Measurements from ENCODE around the genes DAB2IP and OR5C1.

DNA sequence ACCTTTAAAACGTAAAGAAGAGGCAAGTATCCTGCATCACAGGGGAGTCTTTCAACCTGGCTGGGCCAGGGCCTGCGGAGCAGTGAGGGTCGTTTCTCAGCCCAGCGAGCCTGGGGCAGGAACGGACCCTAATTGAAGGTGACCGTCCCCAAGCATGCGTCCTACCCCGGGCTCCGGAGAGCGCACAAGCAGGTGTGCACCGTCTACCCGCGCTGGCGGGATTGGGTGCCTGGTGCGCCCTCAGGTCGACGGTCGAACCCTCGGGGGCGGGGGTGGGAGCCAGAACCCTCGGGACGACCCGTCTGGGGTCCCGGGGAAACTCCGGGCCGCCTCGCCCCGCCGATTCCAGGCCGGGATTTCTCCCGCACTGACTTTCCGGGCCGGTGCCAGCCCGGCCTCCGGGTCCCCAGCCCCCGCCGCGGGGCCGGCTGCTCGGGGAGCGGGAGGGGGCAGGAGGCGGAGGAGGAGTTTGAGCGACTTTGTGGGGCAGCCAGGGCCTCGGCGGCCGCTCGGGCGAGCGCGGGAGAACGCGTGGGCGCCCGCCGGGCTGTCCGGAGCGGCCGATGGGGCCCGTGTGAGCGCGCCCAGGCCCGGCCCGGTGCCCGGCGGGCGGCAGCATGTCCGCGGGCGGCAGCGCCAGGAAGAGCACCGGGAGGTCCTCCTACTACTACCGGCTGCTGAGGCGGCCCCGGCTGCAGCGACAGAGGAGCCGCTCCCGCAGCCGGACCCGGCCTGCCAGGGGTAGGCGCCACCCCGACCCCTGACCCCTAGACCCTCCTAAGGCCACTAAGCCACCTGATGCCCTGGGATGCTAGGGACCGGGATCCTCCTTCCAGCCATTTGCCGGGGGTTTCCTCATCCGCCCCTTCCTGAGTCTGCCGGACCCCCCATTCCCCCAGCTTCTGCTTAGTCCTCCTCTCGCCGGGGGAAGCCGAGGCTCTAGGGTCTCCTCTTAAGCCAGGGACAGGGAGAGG, at the start of gene DAB2IP:
DAB2IP (plus strand) TSS at position 476 of the 974 bp plus-strand sequence.
- PRO-cap, result bidirectional peak, plus-strand start at position 511 of the sequence, minus-strand start at position 369 of the sequence

DNA sequence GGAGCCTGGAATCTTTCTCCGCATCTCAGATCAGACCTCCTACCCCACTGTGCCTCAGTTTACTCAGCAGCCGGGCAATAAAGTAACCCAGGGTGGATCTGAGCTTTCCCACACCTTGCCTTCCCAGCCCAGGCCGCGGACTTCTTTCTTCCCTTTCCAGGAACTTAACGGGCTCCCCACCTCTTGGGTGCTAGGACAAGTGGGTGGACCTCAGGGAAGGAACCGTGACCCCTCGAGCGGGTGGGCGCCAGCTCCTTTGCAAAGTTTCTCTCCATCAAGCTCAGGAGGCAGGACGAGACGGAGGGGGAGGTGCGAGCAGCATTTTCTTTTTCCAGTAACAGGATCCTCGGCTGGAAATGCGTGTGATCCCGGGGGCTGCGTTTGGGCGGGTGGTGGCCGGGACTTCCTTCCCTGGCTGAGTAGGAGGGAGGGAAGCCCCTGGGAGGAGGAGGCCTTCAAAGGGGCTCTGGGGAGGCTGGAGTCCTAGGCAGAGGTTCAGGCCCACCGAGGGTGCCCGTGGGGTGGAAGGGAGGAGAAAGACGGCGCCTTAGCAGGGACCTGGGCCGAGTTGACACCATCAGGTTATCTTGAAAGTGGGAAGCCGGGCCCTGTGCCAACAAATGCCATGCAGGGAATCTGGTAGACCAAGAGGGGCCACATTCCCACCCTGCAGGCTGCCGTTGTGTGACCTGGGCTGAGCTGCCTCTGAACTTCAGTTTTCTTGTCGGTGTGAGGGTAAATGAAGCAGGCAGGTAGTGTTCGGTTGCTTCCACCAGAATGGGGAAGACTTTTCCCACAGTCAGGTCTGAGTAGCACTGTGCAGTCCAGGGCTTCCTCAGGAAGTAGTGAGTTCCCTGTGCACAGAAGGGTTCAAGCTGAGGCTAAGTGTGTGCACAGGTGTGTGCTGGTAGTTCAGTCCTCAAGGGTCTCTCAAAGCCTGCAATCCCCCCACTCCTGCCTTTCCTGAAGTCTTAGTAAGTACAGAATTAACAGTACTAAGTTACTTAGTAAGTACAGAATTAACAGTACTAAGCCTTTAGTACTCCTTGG, 1.0 kb downstream of the DAB2IP start:
- PRO-cap, result bidirectional peak, plus-strand start at position 422 of the sequence, minus-strand start at position 157 of the sequence

- PRO-cap, result no peak
These were observed 106.3 kb downstream of the DAB2IP start for GRCh38 chr9:121757604-121758343.

DNA sequence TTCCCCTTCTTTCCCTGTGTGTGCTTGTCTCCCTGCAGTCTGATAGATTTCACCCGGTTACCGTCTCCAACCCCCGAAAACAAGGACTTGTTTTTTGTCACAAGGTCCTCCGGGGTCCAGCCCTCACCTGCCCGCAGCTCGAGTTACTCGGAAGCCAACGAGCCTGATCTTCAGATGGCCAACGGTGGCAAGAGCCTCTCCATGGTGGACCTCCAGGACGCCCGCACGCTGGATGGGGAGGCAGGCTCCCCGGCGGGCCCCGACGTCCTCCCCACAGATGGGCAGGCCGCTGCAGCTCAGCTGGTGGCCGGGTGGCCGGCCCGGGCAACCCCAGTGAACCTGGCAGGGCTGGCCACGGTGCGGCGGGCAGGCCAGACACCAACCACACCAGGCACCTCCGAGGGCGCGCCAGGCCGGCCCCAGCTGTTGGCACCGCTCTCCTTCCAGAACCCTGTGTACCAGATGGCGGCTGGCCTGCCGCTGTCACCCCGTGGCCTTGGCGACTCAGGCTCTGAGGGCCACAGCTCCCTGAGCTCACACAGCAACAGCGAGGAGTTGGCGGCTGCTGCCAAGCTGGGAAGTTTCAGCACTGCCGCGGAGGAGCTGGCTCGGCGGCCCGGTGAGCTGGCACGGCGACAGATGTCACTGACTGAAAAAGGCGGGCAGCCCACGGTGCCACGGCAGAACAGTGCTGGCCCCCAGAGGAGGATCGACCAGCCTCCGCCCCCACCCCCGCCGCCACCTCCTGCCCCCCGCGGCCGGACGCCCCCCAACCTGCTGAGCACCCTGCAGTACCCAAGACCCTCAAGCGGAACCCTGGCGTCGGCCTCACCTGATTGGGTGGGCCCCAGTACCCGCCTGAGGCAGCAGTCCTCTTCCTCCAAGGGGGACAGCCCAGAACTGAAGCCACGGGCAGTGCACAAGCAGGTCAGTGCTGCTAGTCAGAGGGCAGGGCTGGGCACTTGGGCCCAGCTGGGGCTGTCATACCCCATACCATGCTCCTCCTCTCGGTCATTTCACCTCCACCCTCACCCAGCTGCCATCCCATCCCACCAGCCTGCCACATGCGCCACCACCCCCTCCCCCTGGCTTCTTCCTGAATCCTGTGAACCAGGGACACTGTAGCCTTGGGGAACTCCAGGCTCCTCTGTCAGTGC, 121.5 kb downstream of the DAB2IP start:
- PRO-cap, result no peak

- PRO-cap, result no peak
These were observed 170.0 kb downstream of the DAB2IP start for GRCh38 chr9:121821290-121821895.

- PRO-cap, result no peak
These were observed 209.1 kb downstream of the TTLL11 start for GRCh38 chr9:121883716-121884685.

DNA sequence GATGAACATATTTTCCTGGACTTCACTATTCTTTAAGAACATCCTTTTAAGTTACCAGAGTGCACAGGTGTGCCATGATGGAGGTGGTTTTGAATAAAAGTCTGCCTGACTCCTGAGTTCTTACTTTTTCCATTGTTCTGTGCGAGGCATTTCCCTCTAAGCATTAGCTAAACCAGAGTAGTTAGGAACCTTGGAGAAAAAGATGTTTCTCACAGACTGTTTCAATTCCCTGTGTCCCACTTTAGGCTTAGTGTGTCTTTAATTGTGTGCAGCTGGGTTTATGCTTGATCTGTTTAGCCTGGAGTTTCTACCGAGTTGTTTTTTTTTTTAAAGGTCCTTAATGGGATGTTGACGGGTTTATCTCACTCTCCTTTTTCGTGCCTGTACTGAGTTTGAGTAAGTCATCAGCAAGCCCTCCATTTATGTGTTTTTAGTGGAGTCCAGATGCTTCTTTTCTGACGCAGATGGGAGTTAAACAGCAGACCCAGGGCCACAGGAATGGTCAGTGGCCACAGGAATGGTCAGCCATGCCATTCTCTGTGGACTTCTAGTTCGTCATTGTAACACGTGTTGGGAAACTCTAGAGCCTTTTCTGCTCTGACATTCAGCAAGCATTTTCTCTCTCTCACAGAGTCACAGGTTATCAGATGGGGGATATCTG, 190.7 kb downstream of the TTLL11 start:
- PRO-cap, result no peak

- PRO-cap, result no peak
These were observed 42.2 kb downstream of the MRRF start for GRCh38 chr9:122306914-122307231.

- PRO-cap, result no peak
These were observed 5.2 kb downstream of the PTGS1 start for GRCh38 chr9:122376011-122376345.

- PRO-cap, result no peak
These were observed 35.3 kb downstream of the PTGS1 start for GRCh38 chr9:122405925-122406786.

- PRO-cap, result no peak
These were observed 12.8 kb downstream of the OR1J1 start for GRCh38 chr9:122464884-122465369.

DNA sequence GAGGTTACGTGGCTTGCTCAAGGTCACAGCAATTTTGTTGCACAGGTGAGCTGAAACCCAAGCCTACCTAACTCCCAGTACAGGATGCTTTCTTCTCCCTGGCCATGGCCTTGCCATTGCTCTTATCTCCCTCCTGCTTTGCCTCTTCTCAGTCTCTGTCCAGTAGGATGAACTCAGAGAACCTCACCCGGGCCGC, at the start of gene OR5C1:
OR5C1 (plus strand) TSS at position 168 of the 196 bp plus-strand sequence.
- PRO-cap, result no peak

- PRO-cap, result no peak
These were observed 2.1 kb downstream of the ZBTB6 start for GRCh38 chr9:122910920-122911436.

GRCh38 chr9:123073304-123073962, 40.0 kb downstream of the GPR21 start:
- PRO-cap, result no peak

DNA sequence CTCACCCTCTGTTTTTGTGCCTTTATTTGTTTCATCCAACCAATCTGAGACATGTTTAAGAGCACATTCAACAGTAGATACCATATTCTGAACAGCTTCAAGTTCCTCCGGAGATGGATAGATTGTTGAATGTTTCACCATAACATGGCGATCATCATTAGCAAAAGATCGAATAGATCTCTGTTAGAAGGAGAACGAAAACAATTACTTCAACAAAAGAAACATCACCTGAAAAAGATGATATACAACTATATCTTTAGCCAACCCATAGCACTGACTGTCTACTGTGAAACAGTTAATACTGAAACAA, 89.4 kb downstream of the STRBP start:
- PRO-cap, result no peak

DNA sequence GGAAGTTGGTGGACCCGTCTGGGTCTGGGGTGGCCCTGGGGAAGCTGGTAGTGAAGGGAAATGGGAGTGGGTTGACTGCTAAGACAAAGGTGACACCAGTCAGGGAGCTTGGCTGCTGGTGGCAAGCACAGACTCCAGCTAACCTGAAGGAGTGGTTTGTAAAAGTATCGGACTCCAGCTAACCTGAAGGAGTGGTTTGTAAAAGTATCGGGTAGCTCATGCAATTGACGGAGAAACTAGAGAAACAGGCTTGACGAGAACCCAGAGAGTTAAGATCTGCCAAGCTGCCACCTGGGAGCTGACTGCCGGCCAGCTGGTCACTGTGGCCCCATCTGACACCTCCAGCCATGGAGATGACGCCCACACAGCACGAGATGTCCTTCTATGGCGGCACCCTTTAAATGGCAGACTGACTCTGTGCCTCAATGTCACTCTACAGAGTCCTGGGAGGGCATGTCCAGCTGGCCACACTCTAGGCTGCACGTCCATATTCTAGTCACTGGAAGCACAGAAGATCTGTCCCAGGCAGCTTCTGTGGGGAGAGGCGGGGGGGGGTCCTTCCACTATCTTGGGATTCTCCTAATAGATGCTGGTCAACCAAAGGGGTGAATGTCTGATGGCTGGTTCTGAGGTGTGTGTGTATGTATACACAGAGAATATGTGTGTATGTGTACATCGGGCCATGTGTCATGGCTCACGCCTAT, 28.2 kb upstream of the CRB2 start:
- PRO-cap, result no peak

- PRO-cap, result no peak
These were observed 126.7 kb downstream of the CRB2 start for GRCh38 chr9:123482664-123483215.

- PRO-cap, result no peak
These were observed 155.9 kb downstream of the CRB2 start for GRCh38 chr9:123511993-123512229.

- PRO-cap, result no peak
These were observed 167.9 kb downstream of the DENND1A start for GRCh38 chr9:123761844-123762563.

DNA sequence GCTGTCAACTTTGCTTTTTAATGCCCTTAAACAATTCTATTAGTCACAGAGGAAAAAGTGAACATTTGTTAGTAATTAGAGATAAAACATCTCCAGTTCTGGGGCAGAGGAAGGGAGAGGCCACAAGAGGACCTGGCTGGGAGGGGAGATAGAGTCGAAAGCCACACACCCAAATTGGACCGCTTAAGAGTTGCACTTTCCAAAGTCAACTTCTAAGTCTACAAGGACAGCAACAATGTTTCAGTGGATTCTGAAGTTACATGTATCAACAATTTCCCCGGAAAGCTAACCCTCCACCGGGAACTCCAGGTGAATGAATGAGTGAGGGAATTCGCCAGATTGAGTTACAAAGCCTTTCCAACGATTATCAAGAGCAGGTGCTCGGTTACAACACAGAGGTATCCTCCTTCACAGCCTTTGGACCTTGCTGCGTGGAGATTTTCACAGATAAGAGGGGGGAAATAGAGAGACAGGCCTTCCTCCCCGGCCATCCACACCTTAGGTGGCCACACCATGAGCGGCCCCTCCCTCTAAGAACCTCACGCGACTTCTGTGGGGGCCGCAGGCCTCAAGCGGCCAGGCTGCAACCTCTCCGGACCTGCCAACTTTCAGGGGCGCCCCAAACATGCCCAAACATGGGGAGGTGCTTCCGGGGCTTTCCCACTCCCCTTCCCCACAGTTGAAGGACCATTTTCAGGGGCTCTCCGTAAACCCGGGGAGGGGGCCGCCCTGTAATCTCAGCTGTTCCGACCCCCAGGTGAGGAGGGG, 838 bp downstream of the DENND1A start:
- PRO-cap, result bidirectional peak, plus-strand start at position 542 of the sequence, minus-strand start at position 319 of the sequence

Measured in ileum (tissue), 1 donor.